SJCRH30 (cell line): ENCODE data around the genes TAC3 and NDUFA4L2.

- RAMPAGE, long total RNA, result no peak
These were observed at the start of gene TAC3 for GRCh38 chr12:57016235-57016793. Gene TAC3 (minus strand): TSS chr12:57016529.

GRCh38 chr12:57047431-57047996 is 2.4 kb downstream of the MYO1A start:
- RAMPAGE, long total RNA, result no peak

GRCh38 chr12:57087697-57088415 is 1.1 kb upstream of the NAB2 start:
- RAMPAGE, long total RNA, result no peak

DNA sequence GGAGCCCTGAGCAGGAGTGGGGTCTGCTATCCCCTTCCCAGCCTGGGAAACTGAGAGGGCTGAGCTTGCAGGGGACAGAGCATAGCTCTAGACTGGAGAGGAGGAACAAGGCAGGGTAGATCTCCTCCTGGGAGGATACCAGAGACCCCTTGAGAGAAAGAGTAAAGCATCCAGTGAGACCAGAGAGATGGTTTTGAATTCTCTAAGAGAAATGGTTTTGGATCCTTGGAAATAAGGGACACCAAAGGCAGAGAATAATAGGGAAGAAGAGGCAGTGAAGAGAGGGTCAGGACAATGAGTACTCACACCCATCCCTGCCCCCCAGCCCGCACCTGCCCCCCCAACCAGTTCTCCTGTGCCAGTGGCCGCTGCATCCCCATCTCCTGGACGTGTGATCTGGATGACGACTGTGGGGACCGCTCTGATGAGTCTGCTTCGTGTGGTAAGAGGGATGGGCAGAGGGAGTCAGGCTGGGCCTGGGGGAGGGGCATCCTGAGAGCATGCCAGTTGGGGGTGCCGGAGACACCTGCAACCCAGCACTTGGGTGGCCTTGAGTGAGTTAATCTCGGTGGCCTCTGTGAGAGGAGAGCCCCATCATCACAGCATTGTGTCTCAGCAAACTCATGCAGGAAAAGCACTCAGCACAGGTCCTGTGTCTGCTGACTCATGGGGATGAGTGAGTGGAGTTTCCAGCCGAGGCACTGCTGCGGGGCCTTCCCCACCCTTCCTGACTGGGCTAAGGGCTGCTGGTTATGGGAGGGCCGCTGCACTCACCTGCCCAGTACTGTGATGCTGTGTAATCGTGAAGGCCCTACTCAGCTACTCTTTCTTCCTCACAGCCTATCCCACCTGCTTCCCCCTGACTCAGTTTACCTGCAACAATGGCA is 38.6 kb downstream of the LRP1 start:
- RAMPAGE, long total RNA, result no peak

DNA sequence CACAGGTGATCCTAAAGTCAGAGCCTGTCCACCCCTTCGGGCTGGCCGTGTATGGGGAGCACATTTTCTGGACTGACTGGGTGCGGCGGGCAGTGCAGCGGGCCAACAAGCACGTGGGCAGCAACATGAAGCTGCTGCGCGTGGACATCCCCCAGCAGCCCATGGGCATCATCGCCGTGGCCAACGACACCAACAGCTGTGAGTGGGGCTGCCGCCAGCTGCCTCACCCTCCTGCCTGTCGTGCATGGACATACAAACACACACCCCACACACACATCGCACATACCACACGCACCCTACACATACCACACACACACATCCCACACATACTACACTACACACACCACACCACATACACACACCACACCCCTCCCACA is 25.3 kb upstream of the NXPH4 start:
- RAMPAGE, long total RNA, result no peak

DNA sequence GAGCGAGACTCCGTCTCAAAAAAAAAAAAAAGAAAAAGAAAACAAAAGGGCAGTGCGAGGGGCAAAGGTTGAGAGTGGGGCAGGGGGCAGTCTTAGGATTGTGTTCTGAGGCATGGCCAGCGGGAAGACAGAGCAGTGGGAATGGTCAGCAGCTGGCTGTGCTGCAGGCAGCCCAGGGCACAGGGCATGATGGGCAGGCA is 9.2 kb upstream of the NXPH4 start:
- RAMPAGE, long total RNA, result no peak

- RAMPAGE, long total RNA, result no peak
These were observed 3.3 kb upstream of the NXPH4 start for GRCh38 chr12:57213323-57213739.

DNA sequence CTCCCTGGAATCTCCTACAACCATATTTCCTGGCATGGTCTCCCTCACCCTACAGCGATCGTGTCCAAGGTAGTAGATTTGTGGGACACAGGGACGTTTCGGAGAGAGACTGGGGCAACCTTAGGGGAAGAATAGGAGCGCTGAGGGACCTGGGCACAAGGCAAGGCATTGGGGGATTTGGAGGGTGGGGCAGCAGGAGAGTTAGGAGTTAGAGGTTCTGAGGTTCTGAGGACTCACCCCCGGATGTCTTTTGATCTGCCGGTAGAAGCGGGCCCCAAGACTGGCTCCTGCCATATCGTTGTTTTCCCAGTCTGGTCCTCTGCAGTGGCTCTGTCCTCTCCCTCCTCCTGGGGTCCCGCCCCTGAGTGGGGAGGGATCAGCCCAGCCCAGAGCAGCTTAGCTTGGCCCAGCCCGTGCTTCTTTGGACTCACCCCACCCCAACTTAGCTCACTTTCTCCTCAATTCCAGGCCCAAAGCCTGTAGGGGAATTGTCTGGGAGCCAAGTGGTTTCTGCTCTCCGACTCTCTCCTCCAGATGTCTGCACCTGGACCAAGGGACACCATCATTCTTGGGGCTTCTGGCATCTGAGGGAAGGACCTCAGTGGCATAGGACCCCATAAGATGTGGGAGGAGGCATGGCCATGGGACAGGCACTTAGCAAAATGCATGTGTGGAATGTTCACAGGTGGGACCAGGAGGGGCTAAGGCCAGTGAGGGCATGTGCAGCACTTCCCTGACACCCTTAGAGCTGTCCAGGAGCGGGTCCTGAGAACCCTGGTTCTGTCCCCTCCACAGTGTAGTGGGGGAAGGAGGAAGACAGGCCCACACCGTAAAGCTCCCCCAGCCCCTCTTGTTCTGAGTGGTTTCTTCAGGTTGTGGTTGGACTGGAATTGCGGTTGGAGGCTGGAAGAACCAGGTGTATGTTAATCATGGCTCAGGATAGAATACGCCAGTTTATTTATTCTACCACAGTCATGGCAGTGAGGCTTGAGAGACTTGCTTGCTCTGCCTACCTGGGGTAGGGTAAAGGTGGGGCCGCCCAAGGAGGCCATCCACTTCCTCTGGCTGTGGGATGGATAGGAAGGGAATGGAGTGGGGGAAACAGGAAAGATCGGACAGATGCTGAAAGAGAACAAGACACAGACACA is at the start of gene NDUFA4L2:
Gene NDUFA4L2, minus strand, starts transcription at position 313 of the 1,148 bp plus-strand sequence.
- RAMPAGE, long total RNA, result no peak

- RAMPAGE, long total RNA, result no peak
These were observed 5.2 kb upstream of the STAC3 start for GRCh38 chr12:57255800-57256961.

DNA sequence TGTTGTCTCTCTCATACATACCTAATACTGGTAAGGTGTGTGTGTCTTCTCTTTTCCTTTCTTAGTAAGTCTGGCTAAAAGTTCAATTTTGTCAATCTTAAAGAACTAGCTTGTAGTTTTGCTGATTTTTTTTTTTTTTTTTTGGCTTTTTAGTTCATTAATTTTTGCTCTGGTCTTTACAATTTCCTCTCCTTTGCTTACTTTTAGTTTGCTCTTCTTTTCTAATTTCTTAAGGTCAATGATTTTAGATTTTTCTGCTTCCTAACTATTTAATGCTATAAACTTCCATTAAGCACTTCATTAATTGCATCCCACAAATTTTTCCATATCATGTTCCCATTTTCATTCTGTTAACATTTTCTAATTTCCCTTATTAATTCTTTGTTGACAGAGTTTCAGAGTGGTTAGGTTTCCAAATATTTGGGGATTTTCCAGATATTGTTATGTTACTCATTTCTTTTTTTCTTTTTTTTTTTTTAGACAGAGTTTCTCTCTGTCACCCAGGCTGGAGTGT is 73.3 kb downstream of the R3HDM2 start:
- RAMPAGE, long total RNA, result no peak

GRCh38 chr12:57429860-57430200 is 1.0 kb downstream of the R3HDM2 start:
- RAMPAGE, long total RNA, result no peak

DNA sequence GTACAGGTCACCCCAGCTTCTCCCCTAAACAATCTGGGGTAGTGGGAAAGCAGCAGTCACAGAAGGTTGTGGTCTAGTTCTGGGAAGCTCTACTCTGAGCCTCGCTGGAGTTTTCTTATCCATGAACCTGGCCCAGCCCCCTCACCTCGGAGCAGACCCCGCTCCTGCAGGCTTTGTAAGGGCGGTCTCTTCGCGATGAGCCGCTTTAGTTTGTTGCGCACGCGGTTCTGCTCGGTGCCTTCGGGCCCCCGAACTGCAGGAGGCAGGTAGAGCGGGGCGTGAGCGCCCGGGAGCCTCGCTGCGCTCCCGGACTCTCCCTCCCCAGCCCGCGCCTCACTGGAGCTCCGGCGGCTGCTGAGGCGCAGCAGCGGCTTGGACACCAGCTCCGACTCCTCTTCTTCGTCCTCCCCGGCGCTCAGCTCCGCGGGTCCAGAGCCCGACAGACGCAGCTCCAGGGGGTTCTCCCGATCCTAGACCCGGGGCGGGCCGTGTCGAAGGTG is 4.5 kb downstream of the ARHGAP9 start:
- RAMPAGE, long total RNA, result no peak

- RAMPAGE, long total RNA, result no peak
These were observed 5.5 kb downstream of the DDIT3 start for GRCh38 chr12:57514425-57515653.

DNA sequence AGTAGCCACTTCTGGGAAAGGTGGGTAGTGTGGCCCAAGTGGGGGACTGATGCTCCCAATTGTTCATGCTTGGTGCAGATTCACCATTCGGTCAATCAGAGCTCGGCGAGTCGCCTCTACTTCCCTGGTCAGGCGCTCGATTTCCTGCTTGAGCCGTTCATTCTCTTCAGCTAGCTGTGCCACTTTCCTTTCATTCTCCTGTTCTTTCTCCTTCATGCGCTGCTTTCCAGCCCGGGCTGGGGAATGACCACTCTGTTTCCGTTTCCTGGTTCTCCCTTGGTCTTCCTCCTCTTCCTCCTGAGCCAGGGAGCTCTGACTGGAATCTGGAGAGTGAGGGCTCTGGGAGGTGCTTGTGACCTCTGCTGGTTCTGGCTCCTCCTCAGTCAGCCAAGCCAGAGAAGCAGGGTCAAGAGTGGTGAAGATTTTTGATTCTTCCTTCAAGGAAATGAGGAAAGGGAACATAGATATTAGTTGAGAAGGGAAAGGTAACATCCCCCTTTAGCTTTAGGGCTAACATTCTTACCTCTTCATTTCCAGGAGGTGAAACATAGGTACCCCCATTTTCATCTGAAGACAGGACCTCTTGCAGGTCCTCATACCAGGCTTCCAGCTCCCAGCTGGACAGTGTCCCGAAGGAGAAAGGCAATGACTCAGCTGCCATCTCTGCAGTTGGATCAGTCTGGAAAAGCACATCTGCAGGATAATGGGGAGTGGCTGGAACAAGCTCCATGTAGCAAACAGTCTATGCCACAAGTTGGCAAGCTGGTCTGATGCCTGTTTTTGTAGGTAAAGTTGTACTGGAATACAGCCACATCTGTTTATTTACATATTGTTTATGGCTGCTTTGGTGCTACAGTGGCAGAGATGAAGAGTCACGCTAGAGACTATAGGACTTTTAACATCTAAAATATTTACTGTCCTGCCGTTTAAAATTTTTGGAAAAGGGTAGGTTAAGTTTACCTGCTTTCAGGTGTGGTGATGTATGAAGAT is 3.3 kb downstream of the DDIT3 start:
- RAMPAGE, long total RNA, result no peak

- RAMPAGE, long total RNA, result no peak
These were observed 5.8 kb downstream of the MBD6 start for GRCh38 chr12:57528170-57529162.

DNA sequence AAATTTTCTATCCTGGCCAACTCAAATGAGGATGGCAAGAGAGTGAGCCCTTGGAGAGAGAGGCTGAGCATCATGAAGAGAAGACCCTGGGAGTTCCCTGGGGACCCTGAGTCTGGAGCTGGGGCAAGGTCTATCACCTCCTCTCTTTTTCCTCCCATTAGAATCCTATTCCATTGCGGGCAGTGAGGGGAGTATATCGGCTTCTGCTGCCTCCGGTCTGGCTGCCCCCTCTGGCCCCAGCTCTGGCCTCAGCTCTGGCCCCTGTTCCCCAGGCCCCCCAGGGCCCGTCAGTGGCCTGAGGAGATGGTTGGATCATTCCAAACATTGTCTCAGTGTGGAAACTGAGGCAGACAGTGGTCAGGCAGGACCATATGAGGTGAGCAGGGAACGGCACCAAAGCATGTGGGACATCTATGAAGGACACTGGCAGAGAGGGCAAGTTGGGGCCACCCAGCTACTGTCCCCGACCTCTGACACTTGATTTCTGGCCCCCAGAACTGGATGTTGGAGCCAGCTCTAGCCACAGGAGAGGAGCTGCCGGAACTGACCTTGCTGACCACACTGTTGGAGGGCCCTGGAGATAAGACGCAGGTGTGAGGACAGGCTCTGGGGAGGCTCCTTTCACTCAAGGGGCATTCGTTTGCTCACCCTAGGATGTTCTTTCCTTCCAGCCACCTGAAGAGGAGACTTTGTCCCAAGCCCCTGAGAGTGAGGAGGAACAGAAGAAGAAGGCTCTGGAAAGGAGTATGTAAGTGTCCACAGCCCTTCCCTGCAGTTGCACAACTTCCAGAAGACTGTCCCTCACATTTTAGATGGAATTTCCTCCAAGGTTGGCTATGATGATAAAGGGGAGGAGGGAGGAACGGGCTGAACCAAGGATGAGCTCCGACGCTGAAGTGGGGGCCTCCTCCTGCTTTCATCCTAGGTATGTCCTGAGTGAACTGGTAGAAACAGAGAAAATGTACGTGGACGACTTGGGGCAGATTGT is 1.8 kb downstream of the ARHGEF25 start:
- RAMPAGE, long total RNA, result no peak

DNA sequence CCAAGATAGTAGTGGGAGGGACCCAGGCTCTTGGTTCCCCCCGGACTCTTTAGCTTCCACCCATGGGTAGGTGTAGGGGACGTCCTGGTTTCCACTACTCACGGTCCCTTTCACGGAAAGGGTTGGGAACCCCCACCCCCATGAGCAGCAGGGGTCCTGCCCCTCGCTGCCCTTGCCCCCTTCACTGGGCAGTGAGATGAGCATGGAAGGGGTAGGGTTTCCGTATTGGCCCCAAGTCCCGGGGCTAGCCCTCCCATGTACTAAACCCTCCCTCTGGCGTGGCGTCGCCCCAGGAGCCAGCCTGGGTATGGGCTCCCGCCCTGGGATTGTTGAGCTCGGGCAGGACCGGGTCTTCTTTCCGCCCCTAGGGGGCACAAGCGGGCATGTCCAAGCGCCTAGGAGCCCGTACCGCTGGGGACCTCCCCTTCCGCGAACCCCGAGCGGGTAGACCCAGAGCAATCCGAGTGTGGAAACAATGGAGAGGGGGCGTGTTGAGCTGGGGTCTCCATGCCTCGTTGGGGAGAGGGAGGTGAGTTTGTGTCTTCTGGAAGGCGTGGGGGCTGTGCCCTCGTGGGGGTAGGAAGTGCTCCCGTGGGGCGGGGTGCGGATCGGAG is 12.6 kb downstream of the AGAP2 start:
- RAMPAGE, long total RNA, result start-site peak on the plus strand centred at position 473 of the sequence, 106 bp wide, 1,238 and 1,117 reads in 2 replicates

DNA sequence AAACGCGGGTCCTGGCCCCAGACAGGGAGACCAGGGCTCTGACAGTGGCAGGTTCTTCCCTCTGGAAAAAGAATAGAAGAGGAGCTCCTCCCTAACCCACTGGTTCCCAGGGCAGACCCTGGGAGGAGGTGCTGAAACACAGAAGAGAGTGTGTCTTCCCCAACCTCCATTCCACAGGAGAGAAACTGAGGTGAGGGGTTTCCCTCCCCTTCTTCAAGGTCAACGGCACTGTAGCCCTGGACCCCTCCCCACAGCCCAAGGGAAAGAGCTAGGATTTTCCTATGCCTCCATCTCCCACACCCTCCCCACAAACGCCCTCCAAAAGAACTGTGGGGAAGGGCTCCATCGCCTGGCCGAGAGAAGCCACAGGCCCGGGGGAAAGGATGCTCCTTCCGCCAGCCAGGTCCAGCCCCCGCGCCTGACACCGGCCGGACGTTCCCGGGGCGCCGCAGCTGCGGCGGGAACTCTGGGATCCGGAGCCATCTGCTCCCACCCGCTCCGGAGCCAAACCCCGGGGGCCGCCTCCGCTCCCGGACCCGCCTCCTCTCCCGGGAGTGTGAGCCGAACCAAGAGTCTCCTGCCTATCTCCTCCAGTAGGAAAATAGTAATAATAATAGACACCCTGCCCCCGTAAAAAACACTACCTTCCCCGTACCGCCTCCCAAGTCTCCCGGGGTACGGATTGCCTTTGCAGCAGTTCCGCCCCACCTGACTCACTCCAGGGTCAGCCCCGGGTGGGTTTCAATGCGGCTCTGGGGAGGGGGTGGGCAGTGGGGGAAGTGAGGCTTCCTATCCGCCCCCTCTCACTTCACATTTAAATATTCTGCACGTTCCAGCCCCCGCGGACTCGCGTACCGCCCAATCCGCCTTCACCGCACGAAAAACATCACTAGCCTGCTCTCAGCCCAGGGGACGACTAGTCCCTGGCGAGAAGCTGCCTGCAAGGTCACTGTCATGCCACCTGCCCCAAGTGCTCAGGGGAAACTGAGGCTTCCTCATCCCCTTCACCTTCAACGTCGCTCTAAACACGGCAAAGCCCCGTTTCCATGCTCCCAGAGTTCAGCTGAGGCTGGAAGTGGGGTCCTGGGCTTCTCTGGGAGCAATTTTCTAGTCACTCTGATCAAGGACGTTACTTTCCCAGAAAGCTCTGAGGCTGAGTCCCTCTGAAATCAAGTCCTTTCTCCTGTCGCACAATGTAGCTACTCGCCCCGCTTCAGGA is 2.4 kb downstream of the AGAP2 start:
- RAMPAGE, long total RNA, result no peak

- RAMPAGE, long total RNA, result no peak
These were observed 3.0 kb upstream of the TSPAN31 start for GRCh38 chr12:57741704-57742387.

- RAMPAGE, long total RNA, result no peak
These were observed 559 bp downstream of the CDK4 start for GRCh38 chr12:57751427-57752075.